Placental epithelial cell (primary cell): Measurements from ENCODE around the gene KLHL1.

GRCh38 chr13:59356483-59357292 lies 807.0 kb downstream of the DIAPH3 start:
- CAGE, long polyA plus RNA, result no peak

- CAGE, long polyA plus RNA, result no peak
These were observed 249.8 kb upstream of the PCDH20 start for GRCh38 chr13:61665557-61665792.

DNA sequence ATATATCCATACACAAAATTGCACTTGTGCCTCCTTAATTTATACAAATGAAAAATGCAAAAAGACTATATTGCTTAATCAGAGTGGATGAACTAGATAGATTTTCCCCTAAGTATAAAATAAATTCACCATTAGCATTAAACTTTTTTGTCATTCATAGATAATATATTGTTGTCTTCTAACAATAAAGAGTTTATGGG lies 467.7 kb upstream of the ENSG00000237378 start:
- CAGE, long polyA plus RNA, result no peak

GRCh38 chr13:63593351-63593550 lies 153.3 kb upstream of the ENSG00000237378 start:
- CAGE, long polyA plus RNA, result no peak

GRCh38 chr13:63811367-63812260 lies 21.2 kb downstream of the ENSG00000285566 start:
- CAGE, long polyA plus RNA, result no peak

DNA sequence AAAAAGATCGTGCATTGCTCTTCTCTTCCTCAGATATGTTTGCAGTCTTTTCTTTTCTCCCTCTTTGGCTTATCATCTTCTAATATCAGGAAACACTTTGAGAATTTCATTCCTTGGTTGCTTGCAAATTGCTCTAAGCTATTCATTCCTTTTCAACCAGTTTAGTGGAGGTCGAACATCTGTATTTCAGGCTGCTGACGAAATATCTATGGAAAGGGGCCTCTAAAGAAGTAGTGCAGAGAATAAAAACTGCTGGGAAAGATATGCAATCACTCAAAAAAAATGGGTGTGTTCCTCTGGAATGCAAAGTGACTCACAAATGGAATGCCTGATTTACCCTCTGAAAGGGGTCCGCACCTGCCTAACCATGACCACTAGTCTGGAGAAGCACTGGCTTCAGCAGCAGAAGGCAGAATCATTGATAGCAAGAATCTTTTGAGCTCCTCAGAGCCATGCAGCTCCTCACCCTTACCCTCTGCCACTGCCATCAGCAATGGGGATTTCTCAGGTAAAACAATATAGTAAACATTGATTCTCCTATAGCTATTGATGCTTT lies 129.4 kb downstream of the PCDH9 start:
- CAGE, long polyA plus RNA, result no peak

DNA sequence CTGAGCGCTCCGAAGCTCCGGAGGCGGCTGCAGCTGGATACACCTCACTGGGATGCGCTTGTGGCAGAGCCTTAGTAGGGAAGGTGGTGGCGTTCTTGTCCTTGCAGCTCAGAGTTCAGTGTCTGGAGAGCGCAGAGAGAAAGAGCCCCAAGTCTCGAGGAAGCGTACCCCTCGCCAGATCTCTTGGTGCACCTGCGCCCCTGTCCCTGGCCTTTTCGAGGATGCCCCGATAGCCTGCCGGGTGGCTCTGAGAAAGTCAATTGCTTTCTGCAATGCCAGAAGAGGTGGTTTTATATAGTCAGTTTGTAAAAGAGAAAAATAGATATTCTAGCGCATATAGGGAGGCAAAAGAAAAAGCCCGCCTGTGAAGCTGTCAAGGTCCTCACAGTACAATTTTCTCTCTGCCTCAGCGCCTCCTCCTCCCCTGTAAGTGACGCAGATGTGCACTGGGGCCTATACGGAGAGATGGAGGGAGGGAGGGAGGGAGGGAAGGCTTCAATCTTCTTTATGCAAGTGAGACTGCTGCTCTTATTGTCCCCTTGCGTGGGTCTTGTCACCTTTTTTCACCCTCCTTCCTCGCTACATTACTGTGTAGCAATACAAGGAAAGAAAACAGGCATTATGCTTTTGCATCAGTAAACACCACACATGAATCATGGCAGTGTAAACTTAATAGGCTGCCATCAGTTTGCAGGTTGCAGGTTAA lies at the start of gene KLHL1:
TSS of gene KLHL1 (minus strand) at position 391 of the 706 bp plus-strand sequence.
- CAGE, long polyA plus RNA, result no peak

DNA sequence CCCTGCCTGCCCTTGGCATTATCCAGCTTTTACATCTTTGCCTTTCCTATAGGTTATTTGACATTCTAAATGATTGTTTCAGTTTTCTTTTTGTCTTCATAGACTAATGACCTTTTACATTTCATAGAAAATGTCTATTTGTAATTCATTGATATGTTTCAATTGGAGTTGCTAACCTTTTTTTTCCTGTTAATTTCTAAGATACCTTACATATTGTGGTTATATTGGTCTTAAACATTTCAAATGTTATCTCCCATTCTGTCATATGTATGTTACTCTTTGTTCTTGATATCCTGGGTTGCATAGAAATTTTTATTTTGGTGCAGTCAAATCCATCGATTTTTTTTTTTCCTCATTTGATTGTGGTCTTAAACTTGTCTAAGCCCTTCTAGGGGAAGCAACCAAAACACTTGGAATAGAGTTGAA lies 13.6 kb downstream of the BORA start:
- CAGE, long polyA plus RNA, result no peak

DNA sequence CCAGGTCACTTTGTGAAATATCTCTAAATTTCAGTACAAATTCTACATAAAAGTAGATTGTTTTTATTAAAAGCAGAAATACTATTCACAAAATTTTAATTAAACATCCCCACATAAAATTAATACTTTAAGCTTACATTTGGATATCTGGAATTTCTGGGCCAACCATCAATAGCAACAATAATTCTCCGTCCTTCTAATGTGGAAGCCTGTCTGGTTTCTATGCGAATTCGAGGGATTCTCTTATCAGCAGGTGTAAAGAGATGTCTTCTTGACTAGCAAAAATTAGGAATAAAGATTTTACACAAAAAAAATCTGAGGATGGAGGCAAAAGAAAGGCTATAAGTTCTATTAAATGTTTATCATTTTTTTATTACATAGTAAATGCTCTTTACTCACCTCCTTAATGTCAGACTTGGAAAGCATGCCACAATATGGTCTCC lies 8.1 kb downstream of the DIS3 start:
- CAGE, long polyA plus RNA, result no peak

- CAGE, long polyA plus RNA, result no peak
These were observed 78.8 kb upstream of the KLF5 start for GRCh38 chr13:72980022-72980400.

GRCh38 chr13:73194345-73194762 lies 135.5 kb downstream of the KLF5 start:
- CAGE, long polyA plus RNA, result no peak

GRCh38 chr13:73235280-73235606 lies 176.4 kb downstream of the KLF5 start:
- CAGE, long polyA plus RNA, result no peak

DNA sequence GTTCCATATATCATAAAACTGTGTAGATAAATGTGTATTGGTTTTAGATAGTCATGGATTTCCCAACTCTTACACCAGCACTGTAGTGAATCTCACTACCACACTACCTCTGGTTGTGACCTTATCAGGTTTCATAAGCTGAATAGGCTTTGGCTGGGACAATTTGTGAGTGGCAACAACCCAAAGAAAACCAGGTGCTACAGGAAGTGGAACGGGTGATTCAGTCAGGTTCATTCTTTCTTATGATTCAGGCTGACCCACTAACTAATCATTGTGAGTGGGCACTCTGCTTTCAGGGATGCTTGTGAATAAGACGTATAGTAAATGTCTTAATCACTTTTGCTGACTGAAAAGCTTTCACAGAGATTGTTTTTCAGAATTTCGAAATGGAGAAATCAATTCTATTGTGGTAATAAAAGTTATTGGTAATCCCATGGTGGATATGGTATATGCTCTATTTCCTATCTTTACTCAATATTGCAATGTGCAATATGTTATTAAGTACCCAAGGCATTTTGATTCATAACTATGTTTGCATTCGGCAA lies 362.8 kb downstream of the KLF5 start:
- CAGE, long polyA plus RNA, result no peak

- CAGE, long polyA plus RNA, result no peak
These were observed 801.1 kb downstream of the KLF5 start for GRCh38 chr13:73859971-73860302.

GRCh38 chr13:74047907-74048089 lies 989.0 kb downstream of the KLF5 start:
- CAGE, long polyA plus RNA, result no peak

DNA sequence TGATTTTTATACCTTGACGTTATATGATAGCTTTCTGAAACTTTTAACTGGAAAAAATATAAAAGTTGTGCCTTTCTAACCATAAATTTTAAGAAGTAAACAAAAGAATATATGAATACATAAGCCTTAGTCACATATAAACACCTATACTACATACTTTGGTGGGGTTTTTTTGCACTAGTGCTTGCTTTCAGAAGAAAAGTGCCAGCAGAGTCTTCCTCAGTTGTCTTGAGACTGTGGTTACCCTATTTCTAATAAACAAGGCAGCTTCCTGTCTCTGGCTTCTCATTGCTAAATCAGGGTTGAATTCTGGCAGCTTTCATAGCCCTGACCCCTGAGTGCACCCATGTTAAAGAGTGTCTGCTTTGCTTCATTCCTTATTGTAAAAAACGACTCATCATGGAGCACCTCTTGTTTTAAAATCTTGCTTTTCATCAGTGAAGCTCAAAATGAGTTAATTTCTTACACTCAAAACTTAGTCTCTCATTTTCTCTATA lies 1003.1 kb downstream of the KLF5 start:
- CAGE, long polyA plus RNA, result no peak

DNA sequence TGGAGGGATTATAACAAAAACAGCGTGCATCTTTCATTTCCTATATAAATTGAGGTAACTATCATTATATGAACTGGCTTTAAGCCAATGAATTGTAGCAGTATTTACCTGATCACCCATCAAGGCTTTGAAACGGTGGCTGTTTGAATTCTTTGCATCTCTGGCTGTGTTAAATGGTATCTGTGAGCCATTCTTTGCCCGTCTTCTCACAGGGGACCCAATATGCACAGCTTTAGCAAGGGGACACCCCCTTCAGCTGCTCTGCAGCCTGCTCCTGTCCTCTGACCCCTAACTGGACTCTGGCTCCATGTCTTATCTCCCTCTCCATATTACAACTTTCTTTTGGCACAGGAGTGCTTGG lies 1109.2 kb downstream of the KLF5 start:
- CAGE, long polyA plus RNA, result no peak

DNA sequence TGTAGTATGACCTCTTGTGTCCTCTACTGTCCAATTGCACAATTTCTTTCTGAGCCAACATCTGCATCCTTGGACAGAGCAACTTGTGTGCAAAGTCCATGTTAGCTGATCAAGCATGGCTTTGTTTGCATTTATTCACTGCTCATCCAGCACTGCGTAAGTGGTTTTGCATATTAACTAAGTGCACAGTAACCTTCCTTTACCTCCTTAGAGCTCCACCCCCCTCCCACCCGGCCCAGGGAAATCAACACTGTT lies 1194.3 kb downstream of the TBC1D4 start:
- CAGE, long polyA plus RNA, result no peak

DNA sequence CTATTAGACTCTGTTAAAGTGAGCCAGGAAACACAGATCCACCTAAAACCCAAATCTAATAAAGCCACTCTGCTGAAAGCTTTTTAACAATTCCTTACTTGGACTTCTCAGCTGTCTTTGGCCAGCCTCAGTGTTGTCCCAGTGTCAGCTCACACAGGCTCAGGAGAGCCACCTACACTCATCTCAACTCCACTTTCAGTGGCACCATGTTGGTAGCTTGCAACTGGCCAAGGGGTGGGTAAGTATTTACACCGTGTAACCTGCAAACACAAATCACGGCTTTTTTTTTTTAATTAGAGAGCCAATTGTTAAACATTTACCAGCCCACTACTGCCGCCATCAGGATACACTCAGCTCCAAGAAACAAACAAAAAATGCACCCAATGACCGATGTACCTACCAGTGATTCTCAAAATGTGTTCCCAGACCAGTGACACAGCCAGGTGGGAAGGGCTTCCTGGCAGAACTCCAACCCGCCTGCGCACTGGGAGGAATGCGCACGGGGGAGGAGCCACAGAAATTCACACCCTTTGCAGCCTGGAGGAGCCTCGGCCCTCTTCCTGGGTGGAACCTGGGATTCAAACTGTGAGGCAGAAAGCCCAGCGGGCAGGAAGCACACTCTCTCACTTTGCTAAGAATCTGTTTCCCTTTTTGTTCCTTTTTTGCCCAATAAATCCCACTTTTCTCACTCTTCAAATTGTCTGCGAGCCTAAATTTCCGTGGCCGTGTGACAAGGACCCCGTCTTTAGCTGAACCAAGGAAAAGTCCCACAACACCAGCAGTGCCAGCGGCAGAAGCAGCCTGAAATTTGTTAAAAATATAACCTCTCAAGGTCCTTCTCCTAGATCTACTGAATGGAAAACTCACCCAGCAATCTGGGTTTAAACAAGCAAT lies 255.9 kb downstream of the TBC1D4 start:
- CAGE, long polyA plus RNA, result no peak

DNA sequence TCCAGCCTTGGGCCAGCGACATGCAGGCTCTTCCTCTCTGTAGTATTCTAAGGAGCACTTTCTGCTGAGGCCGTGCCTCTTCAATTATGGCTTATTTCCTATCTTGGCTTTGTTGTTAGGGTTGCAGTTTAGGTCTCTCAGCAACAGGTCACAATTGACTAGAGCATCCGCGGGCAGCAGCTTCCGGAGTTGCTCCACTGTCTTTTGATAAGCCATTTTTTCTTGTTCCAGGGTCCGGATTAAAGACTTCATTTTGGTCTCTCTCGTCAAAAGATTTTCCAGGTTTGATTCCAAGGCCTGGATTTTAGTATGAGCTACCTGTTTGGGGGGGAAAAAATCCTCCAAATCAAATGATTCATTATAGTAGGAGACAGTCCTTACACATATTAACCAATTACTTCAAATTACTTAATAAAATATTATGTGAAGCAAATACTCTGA lies 195.2 kb downstream of the TBC1D4 start:
- CAGE, long polyA plus RNA, result no peak